GM12878 (cell line): ENCODE measurements around the genes NRBF2 and VPS26A.

DNA sequence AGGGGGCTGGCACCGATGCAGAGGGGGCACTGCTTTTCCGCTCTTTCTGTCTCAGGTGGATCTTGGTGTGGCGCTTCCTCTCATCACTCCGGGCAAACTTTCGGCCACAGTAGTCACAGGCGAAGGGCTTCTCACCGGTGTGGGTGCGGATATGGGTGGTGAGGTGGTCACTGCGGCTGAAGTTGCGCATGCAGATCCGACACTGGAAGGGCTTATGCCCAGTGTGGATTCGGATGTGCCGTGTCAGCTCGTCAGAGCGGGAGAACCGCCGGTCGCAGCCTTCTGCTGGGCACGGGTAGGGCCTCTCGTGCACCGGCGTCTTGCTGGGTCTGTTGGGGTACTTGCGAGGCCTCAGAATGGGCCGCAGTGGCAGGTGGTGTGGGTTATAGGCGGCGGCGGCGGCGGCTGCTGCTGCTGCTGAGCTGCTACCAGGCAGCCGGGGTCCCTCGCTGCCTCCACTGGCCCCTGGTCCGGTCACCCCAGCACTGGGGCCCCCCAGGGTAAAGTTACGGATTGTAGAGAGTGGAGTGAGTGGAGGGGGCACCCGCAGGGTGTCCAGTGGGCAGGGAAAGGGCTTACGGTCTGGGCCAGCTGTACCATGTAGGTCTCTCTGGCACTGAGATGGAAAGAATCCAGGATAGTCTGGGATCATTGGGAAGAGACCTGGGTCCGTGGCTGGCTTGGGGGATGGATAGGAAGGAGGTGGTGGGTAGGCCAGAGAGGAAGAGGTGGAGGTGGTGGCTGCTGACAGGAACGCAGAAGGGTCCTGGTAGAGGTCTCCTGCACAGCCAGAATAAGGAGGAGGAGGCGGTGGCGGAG, 2.6 kb downstream of the EGR2 start:
- RAMPAGE, long total RNA: no peak
- RRBS, 2 experiments: 97 to 98% methylated on average over 5 to 8 of the region's 39 CpGs
CAGE:
- cytosol, long polyA minus RNA: no peak
- cytosol, long polyA plus RNA: no peak
- long polyA plus RNA: no peak
- nucleolus, long total RNA: no peak
- nucleus, long polyA plus RNA: no peak
- nucleus, long total RNA: no peak

- RAMPAGE, long total RNA: no peak
- RRBS, 2 experiments: no CpG with 5 or more reads among the region's 6 CpGs
CAGE:
- cytosol, long polyA minus RNA: no peak
- cytosol, long polyA plus RNA: no peak
- long polyA plus RNA: no peak
- nucleolus, long total RNA: no peak
- nucleus, long polyA plus RNA: no peak
- nucleus, long total RNA: no peak
Observed at GRCh38 chr10:62911634-62912106, 95.5 kb upstream of the EGR2 start.

GRCh38 chr10:63103921-63104494, 29.1 kb upstream of the NRBF2 start:
- RAMPAGE, long total RNA: no peak
- RRBS, 2 experiments: 20% methylated on average over 1 of the region's 9 CpGs; no CpG with 5 or more reads in 1 of the 2 experiments
CAGE:
- cytosol, long polyA minus RNA: no peak
- cytosol, long polyA plus RNA: no peak
- long polyA plus RNA: no peak
- nucleolus, long total RNA: no peak
- nucleus, long polyA plus RNA: no peak
- nucleus, long total RNA: no peak

GRCh38 chr10:63132811-63134128, at the start of gene NRBF2:
Gene NRBF2 (plus strand): TSS chr10:63133328.
- RAMPAGE, long total RNA: start-site peak on the plus strand at chr10:63133278-63133404, 786 and 204 reads in 2 replicates
- RRBS, 2 experiments: under 1 to 4% methylated on average over 4 to 9 of the region's 65 CpGs
CAGE:
- cytosol, long polyA minus RNA: start-site peak on the plus strand at chr10:63133343-63133350, 29 reads
- cytosol, long polyA plus RNA: start-site peak on the plus strand at chr10:63133276-63133406, 377 and 454 reads in 2 replicates
- long polyA plus RNA: start-site peak on the plus strand at chr10:63133306-63133368, 70 and 210 reads in 2 replicates
- nucleolus, long total RNA: no peak
- nucleus, long polyA plus RNA: no peak
- nucleus, long total RNA: no peak

DNA sequence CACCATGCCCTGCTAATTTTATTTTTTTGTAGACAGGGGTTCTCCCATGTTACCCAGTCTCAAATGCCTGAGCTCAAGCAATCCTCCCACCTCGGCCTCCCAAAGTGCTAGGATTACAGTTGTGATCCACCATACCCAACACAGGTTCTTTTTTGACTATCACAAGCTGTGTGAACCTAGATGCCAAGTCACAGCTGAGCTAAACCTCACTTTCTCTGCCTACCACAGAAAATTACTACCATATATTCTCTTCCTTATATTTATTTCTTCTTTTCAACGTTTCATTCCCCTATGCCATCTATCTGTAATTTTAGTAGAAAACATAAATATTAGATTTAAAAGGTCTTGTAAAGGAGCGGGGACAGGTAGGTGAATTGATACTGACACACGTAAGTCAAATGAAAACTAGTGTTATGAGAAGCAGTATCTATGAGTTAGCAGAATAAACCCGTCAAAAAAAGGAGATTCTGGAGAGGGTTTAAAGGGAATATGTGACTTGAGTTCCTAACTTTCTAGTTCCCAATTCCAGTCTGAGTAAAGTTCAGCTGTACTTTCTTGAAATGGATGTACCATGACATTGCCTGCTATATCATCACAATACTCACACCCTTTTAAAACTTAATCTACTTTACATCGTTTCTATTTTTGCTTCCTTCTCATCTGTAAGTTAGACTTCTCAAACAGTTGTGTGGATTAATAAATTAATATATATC, 122.0 kb downstream of the NRBF2 start:
- RAMPAGE, long total RNA: no peak
- RRBS, 2 experiments: no CpG with 5 or more reads among the region's 6 CpGs
CAGE:
- cytosol, long polyA minus RNA: no peak
- cytosol, long polyA plus RNA: no peak
- long polyA plus RNA: no peak
- nucleolus, long total RNA: no peak
- nucleus, long polyA plus RNA: no peak
- nucleus, long total RNA: no peak

GRCh38 chr10:63260793-63261219, 127.7 kb downstream of the NRBF2 start:
- RAMPAGE, long total RNA: no peak
- RRBS, 2 experiments: no CpG with 5 or more reads among the region's 7 CpGs
CAGE:
- cytosol, long polyA minus RNA: no peak
- cytosol, long polyA plus RNA: no peak
- long polyA plus RNA: no peak
- nucleolus, long total RNA: no peak
- nucleus, long polyA plus RNA: no peak
- nucleus, long total RNA: no peak

GRCh38 chr10:63380118-63380687, 85.6 kb downstream of the JMJD1C start:
- RAMPAGE, long total RNA: no peak
- RRBS, 2 experiments: no CpG with 5 or more reads among the region's 4 CpGs
CAGE:
- cytosol, long polyA minus RNA: no peak
- cytosol, long polyA plus RNA: no peak
- long polyA plus RNA: no peak
- nucleolus, long total RNA: no peak
- nucleus, long polyA plus RNA: no peak
- nucleus, long total RNA: no peak

DNA sequence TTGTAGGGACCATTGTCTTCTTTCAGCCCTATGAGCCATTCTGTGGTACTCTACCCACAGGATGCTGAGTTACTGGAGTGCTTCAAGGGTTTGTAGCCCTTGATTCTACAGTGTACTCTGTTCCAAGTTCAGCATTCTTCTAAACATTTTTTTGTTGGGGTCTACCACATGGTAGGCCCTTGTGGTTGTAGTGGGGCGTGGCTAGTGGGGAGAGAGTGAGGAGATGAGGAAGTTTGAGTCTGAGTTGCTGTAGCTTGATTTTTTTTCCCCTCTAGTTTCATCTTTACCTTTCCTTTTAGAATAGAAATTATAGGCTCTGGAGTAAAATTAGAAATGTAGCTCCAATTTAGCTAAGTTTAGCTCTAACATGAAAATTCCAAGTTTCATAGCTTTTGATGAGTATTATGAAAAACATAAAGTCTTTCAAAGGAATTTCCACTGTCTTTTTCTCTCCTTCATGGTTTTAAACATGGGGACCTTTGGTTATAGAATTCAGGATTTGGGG, 33.6 kb downstream of the REEP3 start:
- RAMPAGE, long total RNA: no peak
- RRBS, 2 experiments: no CpG with 5 or more reads among the region's 1 CpG
CAGE:
- cytosol, long polyA minus RNA: no peak
- cytosol, long polyA plus RNA: no peak
- long polyA plus RNA: no peak
- nucleolus, long total RNA: no peak
- nucleus, long polyA plus RNA: no peak
- nucleus, long total RNA: no peak

DNA sequence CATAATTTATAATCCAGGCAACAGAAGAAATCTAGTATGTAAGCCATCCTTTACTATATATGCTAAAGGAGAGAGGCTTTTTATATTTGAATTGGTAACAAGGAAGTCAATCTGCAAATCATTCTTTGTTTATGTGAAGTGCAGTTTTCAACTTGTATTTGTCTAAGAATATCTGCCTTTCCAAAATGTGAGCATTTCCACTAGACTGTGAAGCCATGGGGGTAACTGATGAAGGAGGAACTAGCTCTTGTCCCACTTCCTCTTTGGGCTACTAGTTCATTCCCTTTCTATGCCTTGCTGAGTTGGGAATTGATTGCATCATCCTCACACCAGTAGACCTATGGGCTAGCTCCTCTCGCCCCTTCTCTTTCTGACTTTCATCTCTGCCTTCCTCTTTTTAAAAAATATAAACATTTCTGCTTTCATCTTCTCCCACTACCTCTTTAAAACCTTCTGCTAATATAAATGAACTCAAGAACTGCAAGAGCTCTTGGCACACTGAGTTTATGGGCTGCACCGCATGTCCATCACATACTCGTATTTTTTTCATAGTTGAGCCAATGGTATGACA, 181.8 kb downstream of the REEP3 start:
- RAMPAGE, long total RNA: no peak
- RRBS, 2 experiments: no CpG with 5 or more reads among the region's 3 CpGs
CAGE:
- cytosol, long polyA minus RNA: no peak
- cytosol, long polyA plus RNA: no peak
- long polyA plus RNA: no peak
- nucleolus, long total RNA: no peak
- nucleus, long polyA plus RNA: no peak
- nucleus, long total RNA: no peak

- RAMPAGE, long total RNA: no peak
- RRBS, 2 experiments: no CpG with 5 or more reads among the region's 1 CpG
CAGE:
- cytosol, long polyA minus RNA: no peak
- cytosol, long polyA plus RNA: no peak
- long polyA plus RNA: no peak
- nucleolus, long total RNA: no peak
- nucleus, long polyA plus RNA: no peak
- nucleus, long total RNA: no peak
Observed at GRCh38 chr10:64370032-64370614, 848.9 kb downstream of the REEP3 start.

DNA sequence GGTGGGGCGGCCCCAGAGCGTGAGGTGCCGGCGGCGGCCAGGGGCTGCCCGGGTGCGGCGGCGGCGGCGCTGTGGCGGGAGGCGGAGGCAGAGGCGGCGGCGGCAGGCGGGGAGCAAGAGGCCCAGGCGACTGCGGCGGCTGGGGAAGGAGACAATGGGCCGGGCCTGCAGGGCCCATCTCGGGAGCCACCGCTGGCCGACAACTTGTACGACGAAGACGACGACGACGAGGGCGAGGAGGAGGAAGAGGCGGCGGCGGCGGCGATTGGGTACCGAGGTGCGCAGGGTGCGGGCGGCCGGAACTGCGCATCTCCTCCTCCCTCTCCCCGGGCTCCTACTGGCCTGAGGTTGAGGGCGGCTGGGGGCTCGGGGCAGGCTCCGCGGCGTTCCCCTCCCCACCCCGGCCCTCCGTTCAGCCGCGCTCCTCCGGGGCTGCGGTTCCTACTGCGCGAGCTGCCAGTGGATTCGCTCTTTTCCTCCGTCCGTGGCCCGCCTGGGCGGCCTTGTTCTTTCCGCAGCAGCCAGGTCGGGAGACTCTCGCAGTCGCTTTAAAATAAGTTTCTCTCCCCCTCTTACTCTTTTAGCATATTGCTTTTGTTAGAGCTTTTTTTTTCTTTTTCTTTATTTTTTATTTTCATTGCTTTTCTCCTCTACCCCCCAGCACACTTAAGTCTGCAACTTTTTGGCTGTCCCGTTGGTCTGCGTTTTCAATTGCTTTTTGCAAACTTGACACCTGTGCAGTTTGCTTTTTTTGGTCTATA, 599 bp downstream of the SIRT1 start:
- RAMPAGE, long total RNA: no peak
- RRBS, 2 experiments: under 1 to 2% methylated on average over 7 to 15 of the region's 67 CpGs
CAGE:
- cytosol, long polyA minus RNA: no peak
- cytosol, long polyA plus RNA: no peak
- long polyA plus RNA: no peak
- nucleolus, long total RNA: start-site peak on the plus strand centred at position 655 of the sequence, 788 bp wide, 40 reads
- nucleus, long polyA plus RNA: no peak
- nucleus, long total RNA: no peak

DNA sequence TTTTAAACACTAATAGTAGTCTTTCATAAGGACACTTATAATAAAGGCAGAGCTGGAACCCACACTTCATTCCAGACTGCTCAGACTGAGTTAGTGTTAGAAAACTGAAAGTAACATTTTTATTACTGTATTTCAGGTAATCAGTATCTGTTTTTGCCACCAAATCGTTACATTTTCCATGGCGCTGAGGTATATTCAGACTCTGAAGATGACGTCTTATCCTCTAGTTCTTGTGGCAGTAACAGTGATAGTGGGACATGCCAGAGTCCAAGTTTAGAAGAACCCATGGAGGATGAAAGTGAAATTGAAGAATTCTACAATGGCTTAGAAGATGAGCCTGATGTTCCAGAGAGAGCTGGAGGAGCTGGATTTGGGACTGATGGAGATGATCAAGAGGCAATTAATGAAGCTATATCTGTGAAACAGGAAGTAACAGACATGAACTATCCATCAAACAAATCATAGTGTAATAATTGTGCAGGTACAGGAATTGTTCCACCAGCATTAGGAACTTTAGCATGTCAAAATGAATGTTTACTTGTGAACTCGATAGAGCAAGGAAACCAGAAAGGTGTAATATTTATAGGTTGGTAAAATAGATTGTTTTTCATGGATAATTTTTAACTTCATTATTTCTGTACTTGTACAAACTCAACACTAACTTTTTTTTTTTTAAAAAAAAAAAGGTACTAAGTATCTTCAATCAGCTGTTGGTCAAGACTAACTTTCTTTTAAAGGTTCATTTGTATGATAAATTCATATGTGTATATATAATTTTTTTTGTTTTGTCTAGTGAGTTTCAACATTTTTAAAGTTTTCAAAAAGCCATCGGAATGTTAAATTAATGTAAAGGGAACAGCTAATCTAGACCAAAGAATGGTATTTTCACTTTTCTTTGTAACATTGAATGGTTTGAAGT, 31.9 kb downstream of the SIRT1 start:
- RAMPAGE, long total RNA: no peak
- RRBS, 2 experiments: no CpG with 5 or more reads among the region's 5 CpGs
CAGE:
- cytosol, long polyA minus RNA: no peak
- cytosol, long polyA plus RNA: no peak
- long polyA plus RNA: no peak
- nucleolus, long total RNA: no peak
- nucleus, long polyA plus RNA: no peak
- nucleus, long total RNA: no peak

- RAMPAGE, long total RNA: no peak
- RRBS, 2 experiments: no CpG with 5 or more reads among the region's 8 CpGs
CAGE:
- cytosol, long polyA minus RNA: no peak
- cytosol, long polyA plus RNA: no peak
- long polyA plus RNA: no peak
- nucleolus, long total RNA: no peak
- nucleus, long polyA plus RNA: no peak
- nucleus, long total RNA: no peak
Observed at GRCh38 chr10:67964370-67965073, 80.1 kb downstream of the SIRT1 start.

DNA sequence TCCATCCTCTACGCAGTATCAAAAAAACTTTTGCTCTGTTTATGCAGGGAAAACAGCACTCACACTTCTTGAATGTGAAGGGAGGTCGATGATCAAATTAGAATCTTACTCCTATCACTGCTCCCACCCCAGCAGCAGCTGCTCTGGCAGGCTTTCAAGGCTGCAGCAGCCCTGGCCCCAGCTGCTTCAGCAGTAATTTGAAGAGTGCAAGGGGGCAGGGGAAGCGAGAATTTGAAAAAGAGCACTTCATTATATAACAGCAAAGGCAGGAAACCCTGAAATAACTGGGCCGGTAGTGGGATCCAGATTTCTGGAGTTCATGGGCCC, 44.8 kb downstream of the MYPN start:
- RAMPAGE, long total RNA: no peak
- RRBS, 2 experiments: no CpG with 5 or more reads among the region's 4 CpGs
CAGE:
- cytosol, long polyA minus RNA: no peak
- cytosol, long polyA plus RNA: no peak
- long polyA plus RNA: no peak
- nucleolus, long total RNA: no peak
- nucleus, long polyA plus RNA: no peak
- nucleus, long total RNA: no peak

- RAMPAGE, long total RNA: no peak
- RRBS, 2 experiments: no CpG with 5 or more reads among the region's 1 CpG
CAGE:
- cytosol, long polyA minus RNA: no peak
- cytosol, long polyA plus RNA: no peak
- long polyA plus RNA: no peak
- nucleolus, long total RNA: no peak
- nucleus, long polyA plus RNA: no peak
- nucleus, long total RNA: no peak
Observed at GRCh38 chr10:68318424-68318827, 13.4 kb upstream of the HNRNPH3 start.

DNA sequence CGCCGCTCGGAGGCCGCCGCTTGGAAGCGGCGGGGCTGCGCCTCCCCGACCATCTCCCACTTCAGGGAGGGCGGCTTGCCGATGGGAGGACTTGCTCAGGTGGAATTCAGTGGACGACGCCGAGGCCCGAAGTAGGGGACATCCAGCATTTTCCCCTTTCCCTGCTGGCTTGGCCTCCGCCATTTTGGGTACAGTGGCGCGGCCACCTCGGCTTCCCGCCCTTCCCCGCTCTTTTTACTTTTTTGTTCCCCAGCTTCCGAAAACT, 389 bp downstream of the HNRNPH3 start:
- RAMPAGE, long total RNA: no peak
- RRBS, 2 experiments: no CpG with 5 or more reads among the region's 22 CpGs
CAGE:
- cytosol, long polyA minus RNA: no peak
- cytosol, long polyA plus RNA: no peak
- long polyA plus RNA: no peak
- nucleolus, long total RNA: no peak
- nucleus, long polyA plus RNA: no peak
- nucleus, long total RNA: no peak

- RAMPAGE, long total RNA: no peak
- RRBS, 2 experiments: no CpG with 5 or more reads among the region's 6 CpGs
CAGE:
- cytosol, long polyA minus RNA: no peak
- cytosol, long polyA plus RNA: no peak
- long polyA plus RNA: no peak
- nucleolus, long total RNA: no peak
- nucleus, long polyA plus RNA: no peak
- nucleus, long total RNA: no peak
Observed at GRCh38 chr10:68949970-68950826, 5.8 kb upstream of the DDX21 start.

GRCh38 chr10:69096103-69096540, 8.2 kb downstream of the SRGN start:
- RAMPAGE, long total RNA: no peak
- RRBS, 2 experiments: no CpG with 5 or more reads among the region's 2 CpGs
CAGE:
- cytosol, long polyA minus RNA: no peak
- cytosol, long polyA plus RNA: no peak
- long polyA plus RNA: no peak
- nucleolus, long total RNA: no peak
- nucleus, long polyA plus RNA: no peak
- nucleus, long total RNA: no peak

DNA sequence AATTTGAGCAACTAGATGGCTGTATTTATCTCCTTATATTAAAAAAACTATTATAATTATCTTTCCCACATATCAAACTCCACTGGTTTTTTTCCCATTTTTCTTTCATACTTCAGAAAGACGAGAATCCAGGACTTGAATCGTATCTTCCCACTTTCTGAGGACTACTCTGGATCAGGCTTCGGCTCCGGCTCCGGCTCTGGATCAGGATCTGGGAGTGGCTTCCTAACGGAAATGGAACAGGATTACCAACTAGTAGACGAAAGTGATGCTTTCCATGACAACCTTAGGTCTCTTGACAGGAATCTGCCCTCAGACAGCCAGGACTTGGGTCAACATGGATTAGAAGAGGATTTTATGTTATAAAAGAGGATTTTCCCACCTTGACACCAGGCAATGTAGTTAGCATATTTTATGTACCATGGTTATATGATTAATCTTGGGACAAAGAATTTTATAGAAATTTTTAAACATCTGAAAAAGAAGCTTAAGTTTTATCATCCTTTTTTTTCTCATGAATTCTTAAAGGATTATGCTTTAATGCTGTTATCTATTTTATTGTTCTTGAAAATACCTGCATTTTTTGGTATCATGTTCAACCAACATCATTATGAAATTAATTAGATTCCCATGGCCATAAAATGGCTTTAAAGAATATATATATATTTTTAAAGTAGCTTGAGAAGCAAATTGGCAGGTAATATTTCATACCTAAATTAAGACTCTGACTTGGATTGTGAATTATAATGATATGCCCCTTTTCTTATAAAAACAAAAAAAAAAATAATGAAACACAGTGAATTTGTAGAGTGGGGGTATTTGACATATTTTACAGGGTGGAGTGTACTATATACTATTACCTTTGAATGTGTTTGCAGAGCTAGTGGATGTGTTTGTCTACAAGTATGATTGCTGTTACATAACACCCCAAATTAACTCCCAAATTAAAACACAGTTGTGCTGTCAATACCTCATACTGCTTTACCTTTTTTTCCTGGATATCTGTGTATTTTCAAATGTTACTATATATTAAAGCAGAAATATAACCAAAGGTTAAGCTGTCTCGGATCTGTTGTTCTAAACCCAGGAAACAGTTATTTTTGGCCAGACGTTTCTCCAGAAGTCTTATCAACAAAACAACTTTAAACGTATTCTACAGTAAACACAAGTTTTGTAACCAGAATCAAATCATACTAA, 16.2 kb downstream of the SRGN start:
- RAMPAGE, long total RNA: no peak
- RRBS, 2 experiments: no CpG with 5 or more reads among the region's 10 CpGs
CAGE:
- cytosol, long polyA minus RNA: no peak
- cytosol, long polyA plus RNA: start-site peak on the plus strand centred at position 464 of the sequence, 45 bp wide, 108 and 102 reads in 2 replicates; start-site peak on the plus strand centred at position 885 of the sequence, 157 bp wide, 351 and 498 reads in 2 replicates
- long polyA plus RNA: no peak
- nucleolus, long total RNA: start-site peak on the plus strand centred at position 576 of the sequence, 893 bp wide, 3,520 reads; start-site peak on the minus strand centred at position 465 of the sequence, 15 bp wide, 26 reads; start-site peak on the minus strand centred at position 781 of the sequence, 7 bp wide, 17 reads
- nucleus, long polyA plus RNA: no peak
- nucleus, long total RNA: no peak

GRCh38 chr10:69124120-69124834, at the start of gene VPS26A:
Gene VPS26A (plus strand): TSS chr10:69124178.
- RAMPAGE, long total RNA: start-site peak on the plus strand at chr10:69124185-69124251, 516 and 637 reads in 2 replicates
- RRBS, 2 experiments: 3 to 4% methylated on average over 7 to 16 of the region's 66 CpGs
CAGE:
- cytosol, long polyA minus RNA: start-site peak on the plus strand at chr10:69124178-69124229, 131 reads
- cytosol, long polyA plus RNA: start-site peak on the plus strand at chr10:69124176-69124221, 658 and 450 reads in 2 replicates
- long polyA plus RNA: no peak
- nucleolus, long total RNA: no peak
- nucleus, long polyA plus RNA: start-site peak on the plus strand at chr10:69124176-69124221, 33 and 438 reads in 2 replicates
- nucleus, long total RNA: no peak